ENCODE measurements around a stretch of chr6.

- RRBS: 12% methylated on average over 19 of the region's 49 CpGs
CAGE:
- cytosol, long polyA plus RNA: no peak
- long polyA plus RNA: no peak
- nucleus, long polyA plus RNA: no peak
Observed at GRCh38 chr6:292605-293437, 534 bp downstream of the DUSP22 start.

- RRBS: no CpG with 5 or more reads among the region's 3 CpGs
CAGE:
- cytosol, long polyA plus RNA: no peak
- long polyA plus RNA: no peak
- nucleus, long polyA plus RNA: no peak
Observed at GRCh38 chr6:473208-473618, 81.7 kb downstream of the IRF4 start.

GRCh38 chr6:582385-582817 is 74.5 kb downstream of the HUS1B start:
- RRBS: no CpG with 5 or more reads among the region's 12 CpGs
CAGE:
- cytosol, long polyA plus RNA: no peak
- long polyA plus RNA: no peak
- nucleus, long polyA plus RNA: no peak

DNA sequence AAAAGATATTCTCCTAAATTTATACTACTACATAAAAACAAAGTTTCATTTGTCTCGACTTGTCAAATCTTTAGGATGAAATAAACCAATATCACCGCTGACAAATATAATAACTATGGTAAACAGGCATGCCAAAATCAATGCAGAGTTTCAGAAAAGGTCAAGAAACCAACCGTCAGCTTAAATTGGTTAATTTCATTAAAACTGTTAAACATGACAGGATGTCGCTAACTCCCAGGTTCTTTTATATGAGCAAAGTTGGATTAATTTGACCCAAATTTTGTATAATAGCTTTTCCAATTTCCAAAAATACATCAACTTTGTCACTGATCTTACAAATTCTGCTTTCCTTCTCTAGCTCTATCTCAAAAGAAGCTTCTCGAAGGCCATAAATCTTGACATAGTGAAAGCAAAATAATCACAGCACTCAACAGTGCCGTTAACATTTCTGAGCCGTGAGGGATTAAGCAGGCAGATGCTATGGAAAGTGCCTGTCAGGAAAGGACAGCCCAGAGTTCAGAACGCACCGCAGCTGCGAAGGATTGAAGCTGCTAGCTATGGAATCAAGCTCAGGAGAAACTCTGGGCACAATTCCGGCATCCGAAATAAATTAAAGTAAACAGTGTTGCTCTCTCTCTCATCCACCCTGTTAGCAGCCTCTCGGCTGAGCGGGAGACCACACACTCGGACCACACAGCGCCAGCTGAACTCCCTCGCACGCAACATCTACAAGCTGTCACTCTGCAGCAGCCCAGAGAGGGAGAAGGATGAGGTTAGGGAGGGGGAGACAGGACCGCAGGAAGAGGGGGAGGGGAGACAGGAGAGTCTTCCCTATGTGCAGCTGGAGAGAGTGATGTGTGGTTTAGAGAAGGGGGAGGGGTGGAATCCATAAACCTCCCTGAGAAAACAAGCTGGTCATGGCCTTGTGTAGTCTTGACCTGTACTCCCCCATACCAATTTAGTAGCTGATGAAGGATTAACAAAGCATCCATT is 9.2 kb downstream of the EXOC2 start:
- RRBS: no CpG with 5 or more reads among the region's 19 CpGs
CAGE:
- cytosol, long polyA plus RNA: no peak
- long polyA plus RNA: no peak
- nucleus, long polyA plus RNA: no peak

DNA sequence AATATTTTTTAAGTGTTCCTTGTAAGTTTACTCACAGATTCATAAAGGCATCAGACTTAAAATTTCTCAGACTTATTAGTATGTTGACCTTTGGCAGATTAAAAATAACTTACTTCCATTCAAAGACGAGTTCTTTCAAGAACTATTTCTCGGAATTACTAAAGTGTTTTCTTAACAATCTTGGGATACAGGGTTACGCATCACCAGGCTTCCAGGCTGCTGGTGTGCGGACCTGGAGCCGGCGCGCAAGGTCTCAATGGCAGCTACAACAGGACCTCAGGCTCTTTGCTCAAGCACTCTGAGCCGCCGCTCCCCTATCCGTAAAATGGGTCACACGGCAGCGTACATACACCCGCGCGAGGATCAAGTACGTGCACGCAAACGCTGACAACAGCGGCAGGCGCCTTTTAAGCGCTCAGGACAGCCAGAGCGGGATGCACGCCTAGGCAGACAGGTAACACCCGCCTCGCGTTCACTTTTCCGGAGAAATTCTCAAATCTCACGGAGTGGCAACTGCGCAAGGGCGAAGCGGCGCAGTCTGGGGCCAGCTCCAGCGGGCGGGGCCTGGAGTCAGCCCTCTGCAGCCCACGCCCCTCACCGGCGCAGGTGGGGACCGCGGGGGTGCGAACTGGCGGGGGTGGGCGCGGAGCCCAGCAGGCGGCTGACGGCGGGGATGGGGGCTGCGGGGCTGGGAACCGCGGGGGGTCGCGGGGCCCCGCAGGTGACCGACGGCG is 611 bp downstream of the EXOC2 start:
- RRBS: 0% methylated on average over 2 of the region's 55 CpGs
CAGE:
- cytosol, long polyA plus RNA: no peak
- long polyA plus RNA: no peak
- nucleus, long polyA plus RNA: no peak

DNA sequence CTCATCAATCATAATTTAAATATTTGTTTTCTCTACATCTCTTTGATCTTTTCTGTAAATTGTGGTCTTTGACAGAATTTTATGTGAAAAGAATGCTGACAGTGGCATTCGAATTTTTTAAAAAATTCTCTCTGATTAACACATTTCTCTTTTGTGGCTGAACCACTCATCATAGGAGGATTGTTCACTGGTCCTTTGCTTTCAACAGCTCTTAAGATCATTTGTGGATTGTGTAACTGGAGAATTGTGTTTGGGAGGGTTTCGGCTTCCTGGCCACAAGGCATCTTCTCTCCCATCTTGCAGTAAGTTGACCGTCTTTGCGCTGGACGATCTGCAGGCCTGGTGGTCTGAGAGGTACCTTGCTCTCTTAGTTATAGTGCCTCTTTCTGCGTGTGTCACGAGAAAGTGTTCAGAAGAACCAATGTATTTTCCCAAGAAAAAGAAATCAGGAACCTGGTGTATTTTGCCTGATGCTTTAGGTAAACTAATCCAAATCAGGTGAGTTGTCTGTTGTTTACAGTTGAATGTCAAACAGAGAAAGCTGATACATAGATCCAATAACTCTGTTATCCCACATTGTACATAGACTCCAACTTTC is 14.7 kb upstream of the EXOC2 start:
- RRBS: no CpG with 5 or more reads among the region's 7 CpGs
CAGE:
- cytosol, long polyA plus RNA: no peak
- long polyA plus RNA: no peak
- nucleus, long polyA plus RNA: no peak

GRCh38 chr6:884298-884928 is 191.5 kb upstream of the EXOC2 start:
- RRBS: no CpG with 5 or more reads among the region's 5 CpGs
CAGE:
- cytosol, long polyA plus RNA: no peak
- long polyA plus RNA: no peak
- nucleus, long polyA plus RNA: no peak

GRCh38 chr6:1038992-1039562 is 272.8 kb upstream of the FOXQ1 start:
- RRBS: no CpG with 5 or more reads among the region's 12 CpGs
CAGE:
- cytosol, long polyA plus RNA: no peak
- long polyA plus RNA: no peak
- nucleus, long polyA plus RNA: no peak

- RRBS: 5% methylated on average over 39 of the region's 114 CpGs
CAGE:
- cytosol, long polyA plus RNA: no peak
- long polyA plus RNA: no peak
- nucleus, long polyA plus RNA: no peak
Observed at GRCh38 chr6:1381546-1382855, 7.4 kb upstream of the FOXF2 start.

GRCh38 chr6:1554552-1554838 is 55.2 kb upstream of the FOXC1 start:
- RRBS: 61% methylated on average over 2 of the region's 11 CpGs
CAGE:
- cytosol, long polyA plus RNA: no peak
- long polyA plus RNA: no peak
- nucleus, long polyA plus RNA: no peak

DNA sequence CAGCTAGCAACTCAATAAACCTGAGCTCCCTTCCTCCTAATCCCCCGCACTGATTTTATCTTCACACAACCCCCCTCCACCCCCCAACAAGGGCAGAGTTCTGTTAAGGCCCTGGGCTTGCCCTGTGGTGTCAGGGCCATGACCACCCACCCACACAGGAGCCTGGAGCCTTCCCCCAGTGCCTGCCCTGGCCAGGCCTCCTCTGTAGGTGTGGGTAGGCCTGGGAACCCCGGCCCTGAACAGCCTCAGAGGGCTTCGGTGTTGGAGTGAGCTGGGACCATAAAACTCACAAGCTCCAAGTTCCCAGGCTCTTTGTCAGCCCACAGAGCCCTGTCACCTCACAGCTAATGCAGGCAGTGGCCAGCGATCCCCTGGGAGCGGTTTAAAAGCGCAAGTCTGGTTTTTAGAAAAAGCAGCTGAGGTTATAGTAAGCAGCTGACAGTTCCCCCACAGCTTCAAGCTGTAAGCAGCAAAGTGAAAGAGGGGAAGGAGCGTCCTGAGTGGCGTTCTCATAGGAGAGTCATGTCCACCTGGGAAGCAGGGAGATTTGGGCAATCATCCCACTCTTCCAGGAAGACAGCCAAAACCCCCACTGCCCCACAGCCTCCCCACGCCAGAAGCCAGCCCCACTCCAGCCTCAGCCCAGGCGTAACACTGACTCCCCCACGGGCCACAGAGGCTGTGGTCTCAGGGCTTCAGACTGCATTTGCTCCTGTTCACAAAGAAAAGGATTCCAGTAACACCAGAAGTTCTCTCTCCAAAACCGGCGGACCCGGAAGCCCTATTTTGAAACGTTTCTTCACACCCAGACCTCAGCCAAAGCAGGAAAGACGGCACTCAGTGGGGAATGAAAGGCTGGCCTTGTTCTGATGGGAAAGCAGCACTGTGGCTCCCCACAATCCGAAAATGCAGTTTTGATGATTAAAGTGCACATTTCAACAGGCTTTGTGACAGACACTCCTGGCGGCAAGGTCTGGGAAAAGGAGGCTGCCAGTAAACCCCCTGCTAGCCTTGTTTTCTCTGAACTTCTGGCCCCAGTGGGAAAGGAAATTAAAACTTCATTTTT is 34.3 kb upstream of the FOXC1 start:
- RRBS: no CpG with 5 or more reads among the region's 18 CpGs
CAGE:
- cytosol, long polyA plus RNA: no peak
- long polyA plus RNA: no peak
- nucleus, long polyA plus RNA: no peak

GRCh38 chr6:1608162-1608652 is 1.5 kb upstream of the FOXC1 start:
- RRBS: 36% methylated on average over 5 of the region's 28 CpGs
CAGE:
- cytosol, long polyA plus RNA: no peak
- long polyA plus RNA: no peak
- nucleus, long polyA plus RNA: no peak

GRCh38 chr6:1622346-1622893 is 12.7 kb downstream of the FOXC1 start:
- RRBS: no CpG with 5 or more reads among the region's 15 CpGs
CAGE:
- cytosol, long polyA plus RNA: no peak
- long polyA plus RNA: no peak
- nucleus, long polyA plus RNA: no peak

DNA sequence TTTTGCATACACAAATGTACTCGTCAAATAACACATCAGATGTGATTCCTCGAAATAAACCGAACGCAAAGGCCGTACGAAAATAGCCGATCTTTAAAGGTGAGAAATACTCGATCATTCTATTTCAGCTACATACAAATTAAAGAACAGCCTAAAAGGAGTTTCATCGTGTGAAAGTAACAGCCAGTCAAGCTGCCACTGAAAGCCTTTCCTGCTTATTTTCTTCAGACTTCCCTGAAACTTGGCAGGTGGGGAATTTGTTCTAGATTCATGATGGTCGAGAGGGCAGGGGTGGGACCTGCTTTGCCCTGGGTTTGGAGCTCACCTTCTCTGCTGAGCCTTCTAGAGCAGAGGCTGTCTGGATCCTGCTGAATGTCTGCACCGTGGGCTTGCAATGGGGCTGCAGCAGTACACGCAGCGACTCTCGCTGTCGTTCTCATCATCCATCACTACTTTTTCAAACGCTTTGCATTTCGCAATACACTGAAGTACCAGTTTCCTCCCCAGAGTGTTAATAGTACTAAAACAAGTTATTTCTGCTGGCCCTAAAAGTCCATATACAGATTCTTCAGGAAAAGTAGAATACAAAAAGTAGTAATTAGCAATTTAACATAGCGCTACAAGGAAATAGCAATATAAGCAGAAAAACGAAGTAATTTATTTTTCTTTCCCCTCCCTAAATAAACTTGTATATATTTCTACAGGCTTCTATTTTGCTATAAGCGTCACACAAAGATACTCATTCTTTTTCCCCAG is 16.3 kb downstream of the FOXC1 start:
- RRBS: no CpG with 5 or more reads among the region's 20 CpGs
CAGE:
- cytosol, long polyA plus RNA: no peak
- long polyA plus RNA: no peak
- nucleus, long polyA plus RNA: no peak

DNA sequence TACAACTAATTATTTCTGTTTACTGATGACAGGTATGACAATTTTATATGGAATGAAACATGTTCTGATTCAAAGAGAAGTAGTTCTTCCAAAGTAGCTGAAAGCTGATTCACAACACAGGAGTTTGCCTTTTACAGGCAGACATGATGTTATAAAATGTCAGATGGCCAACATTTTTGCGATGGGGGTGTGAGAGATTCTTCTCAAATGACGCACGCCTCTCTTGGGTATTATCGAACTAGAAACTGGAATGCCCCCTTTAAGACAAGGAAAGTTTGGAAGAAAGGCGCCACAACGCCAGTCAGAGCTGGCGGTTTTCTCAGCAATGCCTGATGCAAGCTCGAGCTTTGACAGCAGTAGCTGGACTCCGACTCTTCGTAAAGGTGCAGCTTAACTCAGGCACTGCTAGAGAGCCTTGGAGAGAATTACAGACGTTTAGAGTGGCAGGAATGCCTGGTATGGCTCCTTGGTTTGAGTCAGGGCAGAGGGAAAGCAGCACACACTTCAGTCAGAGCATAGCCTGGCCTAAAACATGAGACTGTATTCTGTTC is 92.2 kb downstream of the FOXC1 start:
- RRBS: no CpG with 5 or more reads among the region's 11 CpGs
CAGE:
- cytosol, long polyA plus RNA: no peak
- long polyA plus RNA: no peak
- nucleus, long polyA plus RNA: no peak

GRCh38 chr6:1767229-1767868 is 157.6 kb downstream of the FOXC1 start:
- RRBS: 28% methylated on average over 1 of the region's 5 CpGs
CAGE:
- cytosol, long polyA plus RNA: no peak
- long polyA plus RNA: no peak
- nucleus, long polyA plus RNA: no peak

- RRBS: no CpG with 5 or more reads among the region's 9 CpGs
CAGE:
- cytosol, long polyA plus RNA: no peak
- long polyA plus RNA: no peak
- nucleus, long polyA plus RNA: no peak
Observed at GRCh38 chr6:1778585-1778995, 168.9 kb downstream of the FOXC1 start.

GRCh38 chr6:1781495-1781922 is 171.8 kb downstream of the FOXC1 start:
- RRBS: no CpG with 5 or more reads among the region's 4 CpGs
CAGE:
- cytosol, long polyA plus RNA: no peak
- long polyA plus RNA: no peak
- nucleus, long polyA plus RNA: no peak

DNA sequence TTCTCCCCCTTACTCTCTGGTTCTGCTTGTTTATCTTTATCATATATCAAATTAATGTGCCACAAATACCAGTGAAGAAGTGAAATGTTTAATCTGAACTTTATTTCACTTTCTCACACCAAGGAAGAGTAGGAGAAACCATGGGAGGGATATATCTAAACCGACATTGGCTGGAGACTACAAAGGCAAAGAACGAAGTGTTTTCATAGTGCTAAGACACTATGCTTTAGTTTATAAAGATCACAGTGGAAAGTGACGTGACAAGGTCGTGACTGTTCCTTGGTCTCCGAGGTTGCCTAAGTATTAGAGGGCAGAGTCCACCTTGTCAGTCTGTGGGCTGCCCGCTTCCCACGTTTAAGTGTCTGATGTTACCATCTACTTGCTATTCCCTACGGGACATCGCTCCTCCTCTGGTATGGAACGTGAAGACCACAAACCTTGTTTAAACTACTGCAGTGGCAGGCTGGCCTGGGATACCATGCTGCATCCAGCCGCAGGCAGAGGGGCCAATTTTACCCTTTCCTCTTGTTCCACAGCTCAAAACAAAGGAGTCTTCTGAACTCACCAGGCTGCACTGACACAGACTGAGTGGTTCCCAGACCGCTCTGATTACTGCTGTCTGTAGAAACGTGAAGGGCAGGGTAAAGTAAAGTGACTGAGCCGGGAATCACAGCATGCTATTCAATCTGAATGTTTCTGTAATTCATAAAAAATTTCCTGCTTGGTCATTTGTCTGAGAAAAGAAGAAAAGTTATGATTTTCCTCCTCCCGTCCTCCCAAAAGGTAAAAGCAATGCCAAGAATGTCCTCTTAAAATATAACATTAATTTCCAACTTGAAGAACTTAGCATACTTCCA is 275.8 kb downstream of the FOXC1 start:
- RRBS: no CpG with 5 or more reads among the region's 15 CpGs
CAGE:
- cytosol, long polyA plus RNA: no peak
- long polyA plus RNA: no peak
- nucleus, long polyA plus RNA: no peak

GRCh38 chr6:1996013-1996613 is 249.3 kb downstream of the GMDS start:
- RRBS: no CpG with 5 or more reads among the region's 2 CpGs
CAGE:
- cytosol, long polyA plus RNA: no peak
- long polyA plus RNA: no peak
- nucleus, long polyA plus RNA: no peak